Foreskin fibroblast (primary cell): ENCODE data around the genes MAST3, IFI30, MPV17L2, PGPEP1, LRRC25 and ISYNA1.

DNA sequence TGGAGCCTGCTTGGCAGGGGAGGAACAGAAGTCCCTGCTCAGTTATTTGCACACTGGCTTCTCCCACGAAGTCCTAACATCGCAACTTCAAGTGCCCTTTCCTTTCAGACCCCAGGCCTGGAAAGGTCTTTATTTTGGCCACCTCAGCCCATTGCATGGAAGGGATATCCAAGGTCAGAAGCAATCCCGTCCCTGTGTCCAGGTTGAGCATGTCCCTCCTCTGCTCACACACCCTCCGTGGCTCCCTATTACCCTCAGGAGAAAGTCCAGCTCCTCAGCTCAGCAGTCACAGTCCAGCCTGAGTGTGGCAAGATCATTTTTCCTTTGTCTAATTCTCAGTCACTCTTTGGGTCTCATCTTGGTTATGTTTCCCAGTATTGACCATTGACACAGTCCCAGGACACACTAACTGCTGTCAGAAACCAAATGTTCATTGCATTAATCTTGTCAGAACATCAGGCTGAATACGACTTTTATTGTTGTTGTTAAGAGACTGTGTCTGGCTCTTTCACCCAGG is 19.2 kb downstream of the ARRDC2 start:
- RRBS: no CpG with 5 or more reads among the region's 5 CpGs

DNA sequence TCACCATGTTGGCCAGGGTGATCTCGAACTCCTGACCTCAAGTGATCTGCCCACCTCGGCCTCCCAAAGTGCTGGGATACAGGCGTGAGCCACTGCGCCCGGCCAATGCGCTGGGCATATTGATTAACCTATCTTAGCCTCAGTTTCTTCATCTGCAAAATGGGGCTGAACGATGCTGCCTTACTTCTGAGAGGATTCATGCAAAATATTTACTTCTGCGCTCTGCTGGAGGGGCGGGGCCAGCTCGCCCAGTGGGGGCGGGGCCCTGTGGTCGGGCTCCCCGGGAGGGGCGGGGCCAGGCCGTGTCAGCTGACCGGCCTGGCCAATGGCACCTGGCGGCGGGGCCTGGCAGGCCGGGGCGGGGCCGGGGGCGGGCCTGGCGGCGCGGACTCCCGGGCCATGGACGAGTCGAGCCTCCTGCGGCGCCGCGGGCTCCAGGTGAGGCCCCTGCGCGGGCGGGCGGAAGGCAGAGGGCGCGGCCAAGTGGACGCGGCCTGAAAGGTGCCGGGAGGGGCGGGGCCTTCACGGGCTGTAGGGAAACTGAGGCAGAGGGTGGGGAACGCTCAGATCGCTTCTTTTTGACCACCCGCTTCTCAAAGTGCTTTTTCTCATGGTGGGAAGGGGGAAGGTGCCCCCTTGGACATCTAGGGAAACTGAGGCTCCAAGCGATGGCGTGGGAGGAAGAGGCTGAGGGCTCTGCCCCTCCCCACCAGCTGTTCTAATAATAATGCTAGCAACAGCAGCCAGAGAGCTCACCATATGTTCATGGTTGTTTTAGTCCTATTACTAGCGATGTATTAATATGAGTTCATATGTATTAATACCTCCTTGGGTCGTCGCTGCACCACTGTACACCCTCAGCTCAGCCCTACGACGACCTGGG is at the start of gene MAST3:
Gene MAST3, plus strand, starts transcription at position 385 of the 883 bp plus-strand sequence.
- RRBS: 2% methylated on average over 15 of the region's 53 CpGs

DNA sequence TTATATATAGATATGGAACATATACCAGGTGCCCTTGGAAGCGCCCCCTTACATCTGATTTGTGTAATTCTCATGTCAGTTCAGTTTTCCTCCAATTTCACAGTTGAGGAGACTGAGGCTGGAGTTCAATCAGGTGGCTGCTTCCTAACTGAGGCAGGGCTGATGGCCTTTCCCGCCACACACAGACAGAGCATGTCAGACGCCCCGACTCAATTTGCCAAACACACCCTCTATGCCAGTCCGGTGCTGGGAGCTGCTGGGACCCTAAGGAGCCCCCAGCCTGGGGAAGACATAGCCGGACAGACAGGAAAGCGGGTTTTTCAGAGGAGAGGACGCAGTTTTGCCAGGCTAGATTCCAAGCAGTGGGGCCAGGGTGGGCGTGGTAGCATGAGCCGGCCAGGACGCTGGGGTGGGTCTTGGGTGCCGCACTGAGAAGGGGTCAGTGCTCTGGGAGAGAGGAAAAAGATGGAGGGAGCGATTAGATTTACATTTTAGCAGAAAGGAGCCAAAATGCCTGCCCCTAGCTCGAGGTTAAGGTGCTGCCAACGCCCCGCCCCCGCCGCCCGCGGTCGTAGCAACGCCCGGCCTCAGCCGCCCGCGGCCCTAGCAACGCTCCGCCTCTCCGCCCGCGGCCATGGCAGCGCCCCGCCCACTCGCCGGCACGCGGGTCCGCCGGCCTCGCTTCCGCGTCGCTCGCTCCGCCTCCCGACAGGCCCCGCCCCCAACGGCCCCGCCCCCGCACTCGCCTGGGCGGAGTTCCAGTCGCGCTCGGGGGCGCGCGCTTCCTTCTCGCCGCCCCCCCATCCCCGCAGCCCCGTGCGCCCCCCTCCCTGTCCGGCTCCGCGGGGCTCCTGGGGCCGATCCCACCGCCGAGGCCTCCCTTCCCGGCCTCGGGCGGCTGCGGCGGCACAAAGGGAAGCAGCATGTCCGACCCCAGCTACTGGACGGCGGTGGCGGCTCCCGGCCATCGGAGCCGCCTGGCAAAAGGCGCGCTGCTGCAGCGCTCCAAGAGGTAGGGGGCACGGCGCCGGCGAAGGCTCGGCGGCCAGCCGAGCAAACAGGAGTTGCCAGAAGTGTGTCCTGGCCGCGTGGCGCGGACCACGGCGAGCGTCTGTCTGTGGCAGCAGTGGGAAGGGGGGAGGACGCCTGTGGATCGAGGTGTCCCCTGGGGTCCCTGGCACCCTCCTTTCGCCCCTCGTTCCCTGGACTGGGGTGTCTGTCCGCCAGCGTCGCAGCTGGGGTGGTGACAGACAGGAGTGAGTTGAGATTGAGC is 20.1 kb downstream of the MAST3 start:
- RRBS: 3% methylated on average over 42 of the region's 105 CpGs

DNA sequence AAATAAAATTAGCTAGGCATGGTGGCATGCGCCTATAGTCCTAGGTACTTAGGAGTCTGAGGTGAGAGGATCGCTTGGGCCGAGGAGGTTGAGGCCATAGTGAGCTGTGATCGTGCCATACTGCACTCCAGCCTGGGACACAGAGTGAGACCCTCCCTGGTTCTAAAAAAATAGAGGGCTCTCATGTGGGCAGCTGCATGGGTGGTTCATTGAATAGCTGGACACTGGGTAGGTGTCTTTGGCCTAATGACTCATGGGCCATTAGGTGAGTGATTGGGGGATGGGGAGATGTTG is 6.7 kb upstream of the PIK3R2 start:
- RRBS: no CpG with 5 or more reads among the region's 4 CpGs

DNA sequence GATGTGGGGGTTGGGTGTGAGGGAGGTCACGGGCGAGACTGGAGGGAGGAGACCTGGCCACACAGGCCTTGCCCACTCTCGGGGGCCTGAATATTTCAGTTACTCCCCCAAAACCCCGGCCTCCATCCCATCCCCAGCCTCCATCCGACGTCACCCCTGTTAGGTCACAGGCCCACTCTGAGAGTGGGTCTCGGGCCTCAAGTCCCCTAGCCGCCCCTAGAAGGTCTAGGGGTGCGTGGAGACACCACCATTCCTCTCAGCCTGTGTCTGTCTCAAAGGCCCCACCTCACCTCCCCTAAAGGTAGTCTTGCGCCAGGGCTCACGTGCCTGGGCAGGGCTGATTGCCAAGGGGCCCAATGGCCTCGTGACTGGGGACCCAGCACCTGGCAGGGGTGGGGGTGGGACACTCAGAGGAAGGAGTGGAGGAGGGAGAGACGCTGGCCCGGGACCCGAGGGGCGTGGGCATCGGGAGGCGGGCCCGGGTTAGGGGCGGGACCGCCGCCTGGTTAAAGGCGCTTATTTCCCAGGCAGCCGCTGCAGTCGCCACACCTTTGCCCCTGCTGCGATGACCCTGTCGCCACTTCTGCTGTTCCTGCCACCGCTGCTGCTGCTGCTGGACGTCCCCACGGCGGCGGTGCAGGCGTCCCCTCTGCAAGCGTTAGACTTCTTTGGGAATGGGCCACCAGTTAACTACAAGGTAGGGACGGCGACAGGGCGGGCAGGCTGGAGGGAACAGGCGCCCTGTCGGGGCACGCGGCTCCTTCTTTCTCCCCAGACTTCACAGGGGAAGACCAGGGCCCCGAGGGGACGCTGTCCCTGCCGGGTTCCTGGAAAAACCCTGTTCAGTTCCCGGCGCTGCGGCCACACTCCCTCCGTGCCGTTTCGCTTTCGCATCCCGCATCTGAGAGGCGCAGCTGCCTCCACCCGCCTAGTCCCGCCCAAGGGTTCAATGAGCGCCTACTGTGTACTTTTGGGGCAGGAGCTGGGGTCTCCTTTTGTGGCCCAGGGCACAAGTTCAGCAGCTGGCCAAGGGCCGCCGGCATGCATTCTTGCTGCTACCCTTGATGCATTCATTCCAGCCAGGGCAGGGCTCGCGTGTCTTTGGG is at the start of gene IFI30:
Gene IFI30, plus strand, starts transcription at position 537 of the 1,106 bp plus-strand sequence.
- RRBS: 7% methylated on average over 6 of the region's 60 CpGs

GRCh38 chr19:18182891-18183366 is 9.3 kb downstream of the IFI30 start:
- RRBS: no CpG with 5 or more reads among the region's 6 CpGs

DNA sequence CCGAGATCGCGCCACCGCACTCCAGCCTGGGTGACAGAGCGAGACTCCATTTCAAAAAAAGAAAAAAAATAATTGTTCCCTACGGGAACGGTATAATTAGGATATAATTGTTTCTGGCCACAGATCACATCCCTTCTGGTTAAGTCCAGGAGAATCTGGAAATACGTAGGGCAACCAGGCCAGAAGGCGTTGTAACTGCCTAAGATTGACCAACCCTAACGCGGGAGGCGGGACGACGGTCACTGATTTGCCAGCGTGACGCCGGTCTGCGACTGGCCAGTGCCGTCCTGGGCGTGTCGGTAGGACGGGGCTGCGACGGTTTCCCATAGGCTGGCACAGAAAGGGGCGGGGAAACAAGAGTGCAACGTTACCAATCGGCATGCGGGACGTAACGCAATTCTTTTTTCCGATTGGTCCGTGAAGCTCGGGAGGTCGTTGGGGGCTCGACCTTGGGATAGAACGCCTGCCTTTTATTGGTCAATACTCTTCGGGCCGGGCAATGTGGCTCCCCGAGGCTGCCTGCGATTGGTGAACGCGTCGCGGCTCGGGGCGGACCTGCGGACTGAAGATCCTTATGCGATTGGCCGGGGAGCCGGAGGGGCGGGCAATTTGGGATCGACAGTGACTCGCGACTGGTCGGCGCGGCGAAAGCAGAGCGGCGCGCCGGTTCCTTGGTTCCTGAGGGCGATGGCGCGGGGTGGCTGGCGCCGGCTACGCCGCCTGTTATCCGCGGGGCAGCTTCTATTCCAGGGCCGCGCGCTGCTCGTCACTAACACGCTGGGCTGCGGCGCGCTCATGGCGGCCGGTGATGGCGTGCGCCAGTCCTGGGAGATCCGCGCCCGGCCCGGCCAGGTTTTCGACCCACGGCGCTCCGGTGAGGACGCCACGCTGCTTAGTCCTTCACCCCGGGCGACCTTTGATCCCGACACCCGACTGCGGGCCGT is at the start of gene MPV17L2:
Gene MPV17L2, plus strand, starts transcription at position 624 of the 944 bp plus-strand sequence.
- RRBS: 2% methylated on average over 38 of the region's 99 CpGs

GRCh38 chr19:18281978-18282625 is 680 bp upstream of the JUND start:
- RRBS: 1% methylated on average over 8 of the region's 35 CpGs

- RRBS: under 1% methylated on average over 19 of the region's 29 CpGs
Measured at GRCh38 chr19:18292202-18292435, 10.7 kb upstream of the JUND start.

- RRBS: no CpG with 5 or more reads among the region's 11 CpGs
Measured at GRCh38 chr19:18293343-18293853, 12.0 kb upstream of the JUND start.

GRCh38 chr19:18340207-18340973 is at the start of gene PGPEP1:
PGPEP1 (plus strand) TSS chr19:18340598.
- RRBS: 2% methylated on average over 15 of the region's 67 CpGs

DNA sequence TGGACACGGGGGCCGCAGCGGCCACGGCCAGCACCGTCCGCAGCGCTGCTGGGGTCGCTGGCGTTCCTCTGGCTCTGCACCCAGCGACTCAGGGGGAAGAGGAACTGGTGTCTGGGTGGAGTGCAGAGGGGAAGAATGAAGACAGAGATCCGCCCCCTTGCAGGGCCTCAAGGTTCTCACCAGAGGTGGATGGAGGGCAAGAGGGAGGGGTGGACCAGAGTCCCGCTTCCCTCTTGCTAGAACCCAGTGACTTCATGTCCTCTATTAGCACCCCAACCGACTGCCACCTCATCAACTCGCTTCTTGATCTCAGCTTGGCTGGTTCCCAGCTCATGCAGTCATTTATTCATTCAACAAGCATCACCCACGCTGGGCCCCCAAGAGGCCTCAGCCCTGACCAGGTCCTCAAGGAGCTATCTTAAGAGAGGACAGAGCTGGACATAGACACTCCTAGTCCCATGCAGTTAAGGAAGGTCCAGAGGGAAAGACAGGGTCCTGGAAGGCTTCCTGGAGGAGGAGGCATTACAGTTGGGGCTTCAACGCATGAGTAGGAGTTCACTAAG is at the start of gene LRRC25:
Gene LRRC25, minus strand, starts transcription at position 90 of the 563 bp plus-strand sequence.
- RRBS: no CpG with 5 or more reads among the region's 16 CpGs

DNA sequence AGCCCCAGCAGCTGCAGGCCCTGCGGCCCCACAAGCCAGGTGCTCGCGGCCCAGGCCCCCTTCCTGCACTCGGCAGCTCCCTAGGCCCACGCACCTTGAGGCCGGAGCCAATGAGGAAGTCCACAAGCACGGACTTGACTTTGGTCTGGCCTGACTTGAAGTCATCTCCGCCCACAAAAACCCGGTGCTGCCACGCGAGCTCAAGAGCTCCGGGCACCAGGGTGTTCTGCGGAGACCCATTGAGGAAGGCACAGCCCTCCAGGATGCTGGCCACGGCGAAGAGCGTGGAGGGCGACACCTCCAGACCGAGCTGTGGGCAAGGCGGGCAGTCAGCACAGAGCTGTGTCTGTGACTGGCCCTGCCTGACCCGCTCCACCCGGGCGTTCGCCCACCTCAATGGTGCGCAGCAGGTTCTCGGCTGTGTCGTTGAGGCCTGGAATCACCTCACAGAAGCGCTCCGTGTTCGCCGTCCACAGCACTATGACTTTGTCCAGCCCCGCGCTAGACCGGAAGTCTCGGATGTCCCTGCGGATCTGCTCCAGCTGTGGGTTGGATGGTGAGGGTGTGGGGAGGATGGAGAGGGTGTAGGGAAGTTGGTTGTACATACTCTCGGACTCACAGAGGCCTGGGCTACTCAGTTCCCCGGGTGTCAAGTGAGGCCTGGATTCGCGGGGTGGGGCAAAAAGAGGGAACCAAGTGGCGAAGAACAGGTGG is 1.8 kb downstream of the ISYNA1 start:
- RRBS: 87% methylated on average over 4 of the region's 40 CpGs

GRCh38 chr19:18437781-18438017 is 234 bp downstream of the ISYNA1 start:
- RRBS: 2% methylated on average over 28 of the region's 29 CpGs

GRCh38 chr19:18438018-18438379 is at the start of gene ISYNA1:
ISYNA1 (minus strand) TSS chr19:18438133.
- RRBS: 2% methylated on average over 22 of the region's 44 CpGs

DNA sequence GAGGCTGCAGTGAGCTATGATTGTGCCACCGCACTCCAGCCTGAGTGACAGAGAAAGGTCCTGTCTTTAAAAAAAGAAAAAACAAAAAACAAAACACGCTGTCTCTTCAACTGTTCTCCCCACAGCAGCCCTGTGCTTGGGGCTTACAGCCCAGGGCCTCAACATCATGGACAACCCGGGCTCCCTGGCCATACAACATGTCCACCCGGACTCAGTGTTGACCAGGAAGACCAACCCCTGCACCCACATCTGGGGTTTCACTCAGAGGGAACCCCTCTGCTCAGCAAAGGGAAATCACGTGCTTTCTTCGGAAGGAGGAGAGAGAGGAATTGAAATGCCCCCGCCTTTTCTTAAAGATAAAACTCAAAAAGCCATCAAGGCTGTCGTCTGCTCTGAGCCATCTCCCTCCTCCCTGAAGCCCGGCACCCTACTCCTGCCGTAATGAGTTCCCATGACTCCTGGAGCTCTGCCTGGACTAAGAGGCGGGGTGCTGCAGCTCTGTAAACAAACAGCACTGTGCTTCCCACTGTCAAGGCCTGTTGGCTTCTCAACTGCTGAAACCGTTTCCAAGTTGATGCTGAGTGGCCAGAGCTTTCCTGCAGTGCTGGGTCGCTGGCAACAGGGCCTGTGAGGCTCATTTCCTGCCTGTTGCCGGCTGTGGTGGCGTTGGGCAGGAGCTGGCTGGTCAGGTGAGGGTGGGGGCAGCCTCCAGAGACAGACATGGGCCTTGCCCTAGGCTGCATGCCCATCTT is 26.5 kb upstream of the ISYNA1 start:
- RRBS: no CpG with 5 or more reads among the region's 15 CpGs

GRCh38 chr19:18479784-18480733 is 41.8 kb downstream of the ELL start:
- RRBS: no CpG with 5 or more reads among the region's 17 CpGs

DNA sequence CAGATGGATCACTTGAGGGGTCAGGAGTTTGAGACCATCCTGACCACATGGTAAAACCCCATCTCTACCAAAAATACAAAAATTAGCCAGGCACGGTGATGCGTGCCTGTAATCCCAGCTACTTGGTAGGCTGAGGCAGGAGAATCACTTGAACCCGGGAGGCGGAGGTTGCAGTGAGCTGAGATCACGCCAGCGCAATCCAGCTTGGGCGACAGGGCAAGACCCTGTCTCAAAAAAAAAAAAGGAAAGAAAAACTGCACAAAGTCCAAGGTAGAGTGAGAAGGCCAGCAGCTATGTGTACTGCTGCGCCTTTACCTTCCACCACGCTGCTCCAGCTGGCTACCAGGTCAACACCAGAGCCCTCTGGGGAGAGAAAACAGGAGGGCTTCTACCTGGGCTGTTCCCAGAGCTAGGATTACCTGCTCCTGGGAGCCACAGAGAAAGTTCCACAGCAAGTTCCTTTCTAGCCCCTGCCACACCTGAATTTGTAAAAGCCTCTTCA is 3.3 kb downstream of the ELL start:
- RRBS: no CpG with 5 or more reads among the region's 9 CpGs

DNA sequence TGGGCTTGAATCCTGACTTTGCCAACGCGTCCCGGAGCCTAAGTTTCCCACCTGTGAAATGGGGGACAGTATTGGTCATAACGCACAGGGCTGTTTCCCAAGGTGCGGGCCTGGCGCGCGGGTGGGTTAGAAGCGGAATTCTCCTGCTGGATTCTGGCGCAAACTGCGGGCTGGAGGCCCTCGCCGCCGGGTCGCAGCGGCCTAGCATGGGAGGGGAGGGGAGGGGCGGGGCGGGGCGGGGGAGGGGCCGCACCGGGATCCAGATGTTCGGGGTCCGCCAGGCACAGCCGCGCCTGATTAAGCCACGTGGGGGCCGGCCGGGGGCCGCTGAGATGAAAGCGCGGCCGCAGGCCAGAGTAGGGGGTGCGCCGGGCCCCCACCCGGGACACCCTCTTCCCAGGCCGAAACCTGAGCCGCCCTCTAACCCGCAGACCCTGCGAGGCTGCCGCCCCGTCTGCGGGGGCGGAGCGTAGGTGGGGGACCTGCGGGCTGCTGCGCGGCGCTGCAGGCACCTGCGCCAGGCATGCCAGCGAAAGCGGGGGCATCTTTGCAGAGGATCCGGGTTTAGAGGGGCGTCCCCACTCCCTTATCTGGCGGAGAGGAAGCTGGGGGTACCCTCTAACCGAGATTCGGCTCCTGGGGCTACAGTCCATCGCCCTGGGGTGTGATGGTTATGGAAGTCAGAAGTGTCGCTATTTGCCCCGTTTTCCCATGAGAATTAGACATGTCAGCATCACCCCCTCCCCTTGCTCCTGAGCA is 1.0 kb upstream of the TMEM59L start:
- RRBS: 2% methylated on average over 14 of the region's 59 CpGs

- RRBS: no CpG with 5 or more reads among the region's 19 CpGs
Measured at GRCh38 chr19:18648837-18649446, 12.1 kb downstream of the KLHL26 start.